Aortic smooth muscle cell (primary cell): ENCODE data around the gene GARIN4.

DNA sequence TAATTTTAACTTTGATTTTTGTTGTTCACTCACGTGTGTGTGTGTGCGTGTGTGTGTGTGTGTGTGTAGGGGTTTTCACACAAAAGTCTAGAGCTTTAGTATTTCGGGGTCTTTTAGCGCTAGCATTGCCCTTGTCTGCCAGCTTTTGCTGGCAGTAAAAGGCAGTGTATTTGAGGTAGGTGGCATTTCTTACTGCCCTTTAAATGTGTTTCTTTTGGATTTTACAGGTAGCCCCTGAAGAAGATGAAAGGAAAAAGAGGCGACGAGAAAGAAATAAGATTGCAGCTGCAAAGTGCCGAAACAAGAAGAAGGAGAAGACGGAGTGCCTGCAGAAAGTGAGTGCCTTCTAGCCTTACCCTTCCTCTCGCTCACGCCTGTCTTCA is 6.4 kb upstream of the GARIN4 start:
- RRBS: no CpG with 5 or more reads among the region's 10 CpGs

- RRBS: no CpG with 5 or more reads among the region's 7 CpGs
These were observed at the start of gene GARIN4 for GRCh38 chr1:212624329-212624905. GARIN4 (plus strand) TSS chr1:212624474.

DNA sequence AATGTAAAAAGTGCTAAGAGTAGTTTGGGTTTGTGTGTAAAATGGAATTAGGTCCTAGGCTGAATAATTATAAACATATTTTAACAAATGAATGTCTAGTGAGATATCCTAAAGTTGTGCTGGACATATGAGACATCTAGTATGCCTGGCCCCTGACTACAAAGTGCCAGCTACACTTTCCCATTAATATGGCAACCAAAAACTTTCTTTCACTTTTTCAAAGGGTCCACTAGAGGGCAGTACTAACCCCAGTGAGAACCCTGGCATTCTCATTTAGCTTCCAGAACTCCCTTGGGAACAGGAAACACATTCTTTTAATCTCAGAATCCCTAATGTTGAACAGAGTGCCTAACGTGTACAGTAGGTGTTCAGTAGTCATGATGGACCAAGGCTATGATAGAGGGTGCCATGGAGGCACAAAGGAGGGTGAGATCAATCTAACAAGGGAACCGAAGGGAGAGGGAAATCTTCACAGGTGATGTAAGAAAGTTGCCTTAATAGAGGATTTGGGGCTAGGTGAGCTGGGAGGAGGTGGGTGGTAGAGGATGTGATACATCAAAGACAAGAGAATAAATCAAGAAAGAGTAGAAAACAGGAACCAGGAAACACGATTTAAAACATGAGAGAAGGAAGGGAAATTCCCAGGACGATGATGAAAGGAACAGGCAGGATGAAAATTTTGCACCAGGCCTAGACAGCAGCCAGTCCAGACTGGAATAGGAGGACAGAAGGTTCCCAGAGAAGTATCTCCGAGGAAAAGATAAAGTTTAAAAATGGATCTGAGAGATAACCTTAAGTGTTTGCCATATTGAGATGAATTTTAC is 41.6 kb downstream of the NSL1 start:
- RRBS: no CpG with 5 or more reads among the region's 5 CpGs

- RRBS: no CpG with 5 or more reads among the region's 4 CpGs
These were observed 2.7 kb downstream of the FLVCR1 start for GRCh38 chr1:212860608-212861398.

GRCh38 chr1:213327272-213327864 is 276.3 kb downstream of the RPS6KC1 start:
- RRBS: no CpG with 5 or more reads among the region's 4 CpGs

GRCh38 chr1:213462620-213462970 is 411.6 kb downstream of the RPS6KC1 start:
- RRBS: no CpG with 5 or more reads among the region's 5 CpGs

- RRBS: no CpG with 5 or more reads among the region's 2 CpGs
These were observed 329.2 kb upstream of the PROX1 start for GRCh38 chr1:213658633-213658989.

GRCh38 chr1:213987026-213987437 is 741 bp upstream of the PROX1 start:
- RRBS: no CpG with 5 or more reads among the region's 7 CpGs

GRCh38 chr1:213993846-213994508 is 6.2 kb downstream of the PROX1 start:
- RRBS: no CpG with 5 or more reads among the region's 4 CpGs

DNA sequence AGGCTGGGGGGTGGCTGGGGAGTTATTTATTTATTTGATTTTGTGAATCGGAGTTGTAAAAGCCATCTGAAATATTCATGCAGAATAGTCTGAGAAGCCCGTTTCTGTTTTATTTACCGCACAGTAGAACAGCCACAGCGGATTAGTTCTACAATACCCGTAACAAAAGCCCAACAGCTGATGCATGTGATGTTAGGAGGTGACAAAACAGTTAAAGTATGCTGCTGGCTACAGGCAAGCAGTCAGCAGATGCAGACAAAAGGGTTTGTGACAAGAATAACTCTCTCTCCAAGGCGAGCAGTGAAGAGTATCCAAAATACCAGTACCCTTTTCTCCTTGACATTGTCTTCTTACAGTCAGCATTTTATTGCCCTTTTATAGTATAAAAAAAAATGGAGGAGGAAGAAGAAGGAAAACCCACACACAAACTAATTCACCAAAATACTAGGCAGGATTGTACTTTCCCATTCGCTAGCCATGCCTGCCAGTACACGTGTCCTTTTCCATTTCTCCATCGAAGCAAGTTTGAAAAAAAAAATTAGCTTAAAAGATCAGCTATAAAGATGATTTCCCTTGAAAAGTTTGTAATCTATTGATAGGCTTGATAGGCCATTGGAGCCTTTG is 42.1 kb downstream of the PROX1 start:
- RRBS: no CpG with 5 or more reads among the region's 9 CpGs

- RRBS: no CpG with 5 or more reads among the region's 4 CpGs
These were observed 29.8 kb downstream of the SMYD2 start for GRCh38 chr1:214310722-214311186.

DNA sequence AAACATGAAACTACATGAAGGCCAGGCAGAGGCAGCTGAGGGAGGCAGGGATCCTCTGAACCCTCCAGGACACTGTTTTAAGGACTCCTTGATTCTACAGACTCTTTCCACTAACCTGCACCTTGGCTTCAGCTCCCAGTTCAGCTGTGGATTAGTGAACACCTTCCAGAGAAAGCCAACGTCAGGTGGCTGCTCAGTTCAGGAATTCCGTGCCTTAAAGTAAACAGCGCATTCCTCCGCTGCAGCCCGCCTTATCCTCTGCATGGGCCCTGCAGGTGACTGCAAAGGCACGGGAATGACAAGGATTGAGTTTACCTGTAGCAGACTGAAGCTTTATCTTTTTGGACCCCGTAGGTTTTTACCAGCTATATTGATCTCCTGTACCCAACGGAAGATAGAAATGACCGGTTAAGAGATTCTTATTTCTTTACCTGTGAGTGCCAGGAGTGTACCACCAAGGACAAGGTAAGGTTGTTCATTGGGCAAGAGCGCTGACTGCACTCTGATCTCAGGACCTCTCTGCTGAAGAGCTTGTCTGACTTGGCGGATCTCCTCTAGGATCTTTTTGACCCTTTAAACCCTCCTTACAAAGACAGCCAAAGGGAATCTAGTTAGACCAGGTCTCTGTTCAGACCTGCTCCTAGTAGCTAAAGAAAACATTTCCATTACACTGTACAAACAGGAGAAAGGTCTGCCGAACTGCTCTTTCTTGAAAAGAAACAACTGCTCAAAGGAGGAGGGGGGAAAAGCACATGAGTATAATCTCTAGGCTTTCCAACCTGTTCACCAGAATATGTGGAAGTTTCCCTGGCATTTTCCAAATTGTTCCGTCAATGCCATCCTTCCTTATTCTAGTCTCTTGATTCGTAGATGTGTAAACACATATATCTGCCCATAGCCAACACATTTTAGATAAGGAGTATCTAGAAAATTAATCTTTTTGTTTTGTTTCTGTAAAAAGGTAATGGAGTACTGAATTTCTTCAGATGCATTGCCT is 49.2 kb downstream of the SMYD2 start:
- RRBS: no CpG with 5 or more reads among the region's 14 CpGs

GRCh38 chr1:214404581-214405327 is 123.8 kb downstream of the SMYD2 start:
- RRBS: no CpG with 5 or more reads among the region's 13 CpGs

GRCh38 chr1:214411519-214411875 is 130.5 kb downstream of the SMYD2 start:
- RRBS: no CpG with 5 or more reads among the region's 1 CpG

DNA sequence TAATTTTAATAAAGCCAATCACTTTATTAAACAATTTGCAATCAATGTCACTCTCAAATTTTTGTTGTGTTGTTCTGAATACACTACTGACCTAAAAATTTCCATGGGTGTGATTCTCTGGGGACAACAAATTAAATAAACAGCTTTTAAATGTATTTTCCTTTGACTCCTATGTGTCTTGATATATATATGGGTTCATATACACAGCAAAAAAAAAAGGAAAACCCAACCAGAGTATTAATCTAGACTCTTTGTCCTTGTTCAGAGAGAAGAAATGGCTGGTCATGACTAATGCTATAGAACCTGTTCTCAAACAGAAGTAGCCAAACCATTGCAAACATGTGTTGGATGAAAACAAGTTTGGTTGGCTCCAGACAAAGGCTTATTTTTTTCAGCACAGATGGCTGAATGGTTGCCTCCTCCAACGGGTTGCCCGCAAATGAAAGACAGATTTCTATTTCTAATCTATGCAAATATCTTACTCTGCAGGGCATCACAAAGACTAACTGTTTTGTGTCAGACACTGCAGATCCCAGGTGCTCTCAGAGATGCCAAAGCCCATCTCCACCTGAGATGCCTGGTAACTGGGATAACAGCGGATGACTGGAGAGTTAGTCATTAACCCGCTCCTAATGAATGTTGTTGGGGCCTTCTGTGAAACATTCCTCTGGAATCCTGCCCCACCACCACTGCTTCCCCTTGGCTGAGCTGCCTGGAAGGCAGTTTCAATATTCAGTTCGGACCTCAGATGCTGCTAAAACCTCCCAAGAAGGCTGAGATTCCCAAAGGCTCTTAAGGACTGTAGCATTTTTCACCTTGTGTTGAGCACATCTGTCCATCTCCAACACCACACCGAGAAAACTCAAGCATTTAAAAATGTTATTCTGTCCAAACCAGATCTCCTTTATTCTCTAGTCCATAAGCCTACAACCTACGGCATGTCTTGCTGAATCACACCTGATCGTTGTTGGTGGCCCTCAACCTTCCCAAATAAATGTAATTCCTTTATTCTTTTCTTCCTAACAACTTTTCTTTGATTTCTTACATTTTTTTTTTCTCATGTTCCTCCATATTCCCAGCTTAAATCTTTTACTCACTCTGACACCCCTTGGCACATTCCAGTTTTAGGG is 104.5 kb downstream of the PTPN14 start:
- RRBS: no CpG with 5 or more reads among the region's 8 CpGs

DNA sequence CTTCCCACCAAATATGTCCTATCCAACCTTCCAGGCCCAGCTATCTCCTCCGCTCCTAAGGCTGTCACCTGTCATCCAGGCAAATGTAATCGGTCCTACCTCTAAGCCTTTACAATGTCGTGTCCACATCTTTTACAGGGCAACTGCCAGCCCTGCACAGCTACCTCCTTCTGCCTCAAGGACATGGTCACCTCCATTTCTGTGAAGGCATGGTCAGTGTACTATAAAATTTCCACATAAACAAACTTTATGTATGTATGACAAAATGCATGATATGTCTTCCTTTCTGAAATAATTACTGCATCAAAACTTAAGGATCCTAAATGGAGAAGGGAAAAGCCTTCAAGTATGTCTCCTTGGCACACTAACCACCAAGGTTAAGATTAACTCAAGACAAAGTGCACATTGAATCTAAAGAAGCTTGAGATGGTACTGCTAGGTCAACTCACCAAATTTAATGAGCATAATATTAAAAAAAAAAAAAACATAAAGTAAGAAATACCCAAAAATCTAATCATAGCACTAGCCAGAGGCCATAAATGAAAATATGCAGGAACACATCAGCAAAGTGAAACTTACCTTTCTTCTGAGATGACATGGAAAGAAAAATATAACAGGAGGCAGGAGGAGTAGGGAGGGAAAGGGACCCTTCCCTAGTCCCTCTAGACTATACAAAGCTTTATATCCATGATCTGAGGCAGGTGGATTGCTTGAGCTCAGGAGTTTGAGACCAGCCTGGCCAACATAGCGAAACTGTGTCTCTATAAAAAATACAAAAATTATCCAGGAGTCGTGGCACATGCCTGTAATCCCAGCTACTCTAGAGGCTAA is 34.2 kb downstream of the PTPN14 start:
- RRBS: no CpG with 5 or more reads among the region's 5 CpGs

DNA sequence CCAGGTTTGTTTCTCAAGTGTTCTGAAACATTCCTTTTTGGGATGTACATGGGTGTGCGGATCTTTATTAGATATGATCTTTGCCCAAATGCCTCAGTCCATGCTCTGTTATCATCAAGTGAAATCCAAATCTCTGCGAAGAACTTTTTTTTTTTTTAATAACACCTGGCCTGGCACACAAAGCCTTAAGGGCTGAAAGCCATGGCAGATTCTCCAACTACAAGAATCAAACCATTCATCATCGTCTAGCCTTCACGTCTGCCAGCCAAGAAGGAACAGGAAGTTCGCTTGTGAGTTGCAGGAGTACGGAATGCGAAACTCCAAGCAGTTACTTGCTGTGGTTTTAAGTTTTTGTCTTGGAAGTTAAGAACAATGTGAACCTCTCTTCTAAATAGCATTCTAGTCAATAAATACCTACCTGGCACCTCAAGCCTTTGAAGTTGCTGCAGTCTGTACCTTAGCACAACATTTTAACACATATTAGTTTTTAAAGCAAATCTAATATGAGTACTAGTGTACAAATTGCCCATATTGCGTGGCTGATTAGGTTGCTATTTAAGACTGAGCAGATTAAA is 22.0 kb upstream of the PTPN14 start:
- RRBS: no CpG with 5 or more reads among the region's 8 CpGs

GRCh38 chr1:215081621-215082031 is 911 bp upstream of the KCNK2 start:
- RRBS: no CpG with 5 or more reads among the region's 18 CpGs